ENCODE measurements around a stretch of chr22.

DNA sequence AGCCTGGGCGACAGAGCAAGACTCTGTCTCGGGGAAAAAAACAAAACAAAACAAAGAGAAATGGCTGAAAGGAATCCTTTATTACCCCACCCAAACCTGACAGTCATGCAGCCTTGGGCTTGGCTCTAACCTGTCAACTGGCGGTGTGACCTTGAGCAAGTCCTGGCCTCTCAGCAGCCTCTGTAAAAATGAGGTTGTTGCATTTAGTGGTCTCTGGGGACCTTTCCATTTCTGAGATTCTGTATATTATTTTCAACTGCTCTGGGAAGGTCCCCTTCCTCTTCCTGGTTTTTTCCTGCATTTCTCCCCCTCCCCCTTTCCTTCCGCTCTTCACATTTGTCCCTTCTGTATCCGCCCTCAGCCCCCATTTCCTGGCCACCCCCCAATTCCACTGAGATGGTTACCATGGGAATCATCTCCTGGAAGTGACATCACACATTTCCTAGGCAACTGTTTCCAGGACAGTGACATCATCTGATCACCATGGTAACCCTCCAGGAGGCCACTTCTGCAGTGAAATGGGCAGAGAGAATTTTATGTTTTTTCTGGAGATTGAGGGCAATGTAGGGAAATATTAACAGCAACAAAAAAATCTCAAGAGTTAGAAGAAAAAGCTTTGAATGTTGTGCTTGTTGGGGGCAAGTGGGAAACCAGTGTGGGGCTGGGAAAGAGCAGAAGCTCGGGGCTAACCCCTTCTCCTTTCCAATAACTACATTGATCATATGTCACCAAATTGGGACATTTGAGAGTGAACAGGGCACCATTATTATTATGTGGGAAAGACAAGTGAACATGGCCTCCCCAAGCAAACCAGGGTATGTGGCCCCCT is 19.6 kb downstream of the YWHAH start:
- PRO-cap = no peak

- PRO-cap = no peak
These were observed 26.3 kb downstream of the YWHAH start for GRCh38 chr22:31970460-31971226.

DNA sequence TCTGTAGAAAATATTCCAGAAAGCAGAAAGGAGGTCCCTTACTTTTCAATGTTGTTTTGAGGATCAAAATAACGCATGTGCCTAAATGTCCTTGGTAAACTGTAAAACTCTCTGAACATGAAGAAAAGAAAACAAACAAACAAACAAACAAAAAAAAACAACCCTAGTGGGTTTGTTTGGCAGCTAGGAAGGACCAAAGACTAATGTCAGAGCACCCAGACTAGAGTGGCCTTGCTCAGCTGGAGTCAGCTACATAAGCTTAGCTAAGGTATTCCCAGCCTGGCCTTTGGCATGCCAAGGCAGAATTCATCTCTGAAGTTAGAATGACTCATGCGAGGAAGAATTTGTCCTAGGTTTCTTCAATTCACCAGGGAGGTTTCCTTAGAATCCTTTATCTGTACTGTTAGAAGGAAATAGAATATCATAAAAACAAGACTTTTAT is 36.0 kb downstream of the SLC5A1 start:
- PRO-cap = no peak

DNA sequence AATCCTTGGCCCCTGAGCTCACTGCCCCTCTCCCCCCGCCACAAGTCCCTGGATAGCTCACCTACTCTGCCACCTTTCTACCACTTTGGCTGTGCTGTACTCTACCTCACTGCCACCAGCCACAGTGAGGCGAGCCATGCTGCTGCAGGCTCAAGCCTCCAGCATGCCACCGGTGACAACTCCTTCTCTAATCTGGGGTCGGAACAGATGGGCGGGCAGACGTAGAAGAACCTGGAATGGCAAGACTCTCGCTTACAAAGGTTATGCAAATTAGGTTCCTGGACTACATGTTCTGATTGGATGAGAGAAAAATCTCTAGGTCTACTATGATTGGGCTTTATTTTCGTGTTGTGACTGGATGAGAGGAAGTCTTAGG is 37.7 kb downstream of the C22orf42 start:
- PRO-cap = no peak

GRCh38 chr22:32175884-32176566 is 16.9 kb upstream of the C22orf42 start:
- PRO-cap = no peak

GRCh38 chr22:32204137-32204424 is 792 bp downstream of the RFPL2 start:
- PRO-cap = no peak

DNA sequence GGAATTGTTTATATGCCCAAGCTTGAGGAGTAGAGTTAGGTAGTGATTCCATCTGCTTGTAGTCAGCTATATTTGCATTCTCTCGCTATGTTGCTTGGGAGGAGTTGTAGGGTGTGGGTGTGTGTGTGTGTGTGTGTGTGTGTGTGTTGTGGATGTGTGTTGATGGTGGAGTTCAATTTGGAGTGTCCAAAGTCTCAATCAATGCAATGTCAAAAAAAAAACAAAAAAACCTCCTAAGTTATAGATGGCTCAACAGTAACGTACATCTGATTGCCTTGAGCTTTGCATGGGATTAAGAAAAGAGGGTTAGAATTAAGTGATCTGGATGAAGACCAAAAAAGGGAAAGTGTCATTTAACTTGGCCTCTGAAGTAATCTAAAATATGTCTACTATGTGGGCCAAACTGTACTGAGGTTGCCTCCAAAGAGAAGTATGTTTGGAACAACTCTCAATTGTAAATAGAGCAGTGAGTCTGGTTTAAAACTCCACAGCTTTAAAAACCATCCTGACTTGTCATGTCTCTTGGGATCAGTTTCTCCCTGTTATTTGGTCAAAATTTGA is 11.5 kb upstream of the RTCB start:
- PRO-cap = no peak

GRCh38 chr22:32476716-32477369 is 2.2 kb downstream of the FBXO7 start:
- PRO-cap = no peak

- PRO-cap = no peak
These were observed 109.3 kb downstream of the FBXO7 start for GRCh38 chr22:32583740-32584572.

DNA sequence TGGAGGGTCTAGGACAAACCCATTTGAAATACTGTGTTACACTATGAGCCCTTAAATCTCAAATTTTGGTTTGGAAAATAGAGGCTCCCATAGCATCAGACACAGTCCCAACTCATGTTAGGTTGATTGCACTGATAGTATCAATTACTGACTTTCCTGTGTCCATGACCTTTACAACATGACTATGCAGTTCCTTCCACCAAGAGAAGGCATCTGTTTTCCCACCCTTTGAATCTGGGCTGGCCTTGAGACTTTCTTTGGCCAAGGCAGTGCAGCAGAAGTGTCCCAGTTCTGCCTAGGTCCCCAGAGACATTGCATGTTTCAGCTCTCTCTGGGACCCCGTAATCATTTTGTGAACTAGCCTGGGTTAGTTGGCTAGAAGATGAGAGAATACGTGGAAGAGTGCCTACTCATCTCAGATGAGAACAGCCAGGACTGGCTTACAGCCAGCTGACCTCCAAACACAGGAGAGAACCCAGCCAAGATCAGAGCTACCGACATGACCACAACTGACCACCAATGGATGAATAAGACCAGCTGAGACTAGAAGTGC is 145.0 kb downstream of the FBXO7 start:
- PRO-cap = no peak

DNA sequence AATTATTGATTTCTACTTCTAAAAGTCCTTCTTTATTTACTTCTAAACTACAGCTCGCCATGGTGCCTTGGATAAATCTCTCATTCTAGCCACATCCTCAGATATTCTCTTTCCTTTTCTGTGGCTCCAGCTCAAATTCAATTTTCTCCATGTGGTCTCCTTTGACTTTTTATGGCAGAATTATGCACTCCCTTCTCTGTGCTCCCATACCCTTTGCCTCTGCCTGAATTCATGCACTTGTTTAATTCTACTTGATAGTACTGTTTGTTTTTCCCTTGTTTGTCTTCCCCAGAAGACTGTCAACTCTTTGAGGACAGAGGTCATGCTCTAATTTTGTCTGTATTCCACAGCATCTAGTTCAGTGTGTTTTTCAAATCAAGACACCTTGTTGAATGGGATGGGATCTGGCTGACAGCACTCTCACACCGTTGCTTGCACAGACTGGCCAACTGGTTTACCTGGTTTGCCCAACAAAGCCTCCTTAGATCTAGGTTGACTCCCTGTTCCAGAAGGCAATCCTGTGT is 121.3 kb upstream of the TIMP3 start:
- PRO-cap = no peak

DNA sequence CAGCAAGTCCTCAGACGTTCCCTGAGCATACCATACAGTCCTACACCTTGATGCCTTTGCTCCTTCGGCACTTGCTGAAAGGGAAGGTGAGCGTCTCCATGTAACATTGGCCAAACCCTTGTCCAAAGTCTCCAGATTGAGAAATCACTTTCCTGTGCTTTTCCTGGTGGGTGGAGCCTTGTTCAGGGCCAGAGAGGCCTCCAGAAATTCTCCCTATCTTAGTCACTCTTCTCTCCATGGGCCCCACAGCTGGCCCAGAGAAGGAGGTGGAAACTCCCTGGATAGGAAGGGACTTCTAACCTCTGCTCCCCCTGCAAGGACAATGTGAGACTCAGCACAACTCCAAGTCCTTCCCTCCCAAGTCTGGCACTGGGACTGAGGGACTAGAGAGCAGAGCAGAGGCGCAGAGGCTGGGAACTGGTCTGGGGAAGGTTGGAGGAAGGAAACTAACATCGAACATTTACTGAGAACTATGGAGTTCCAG is 46.8 kb upstream of the TIMP3 start:
- PRO-cap = no peak

DNA sequence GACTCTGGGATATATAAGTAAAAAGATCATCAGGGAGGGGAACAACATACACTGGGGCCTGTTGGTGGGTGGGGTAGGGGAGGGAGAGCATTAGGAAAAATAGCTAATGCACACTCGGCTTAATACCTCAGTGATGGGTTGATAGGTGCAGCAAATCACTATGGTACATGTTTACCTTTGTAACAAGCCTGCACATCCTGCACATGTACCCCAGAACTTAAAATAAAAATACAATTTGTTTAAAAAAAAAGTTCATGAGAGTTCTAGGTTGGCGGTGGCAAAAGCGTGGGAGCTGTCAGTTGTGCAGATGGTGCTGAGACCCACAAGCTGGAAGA is 40.1 kb downstream of the TIMP3 start:
- PRO-cap = no peak

DNA sequence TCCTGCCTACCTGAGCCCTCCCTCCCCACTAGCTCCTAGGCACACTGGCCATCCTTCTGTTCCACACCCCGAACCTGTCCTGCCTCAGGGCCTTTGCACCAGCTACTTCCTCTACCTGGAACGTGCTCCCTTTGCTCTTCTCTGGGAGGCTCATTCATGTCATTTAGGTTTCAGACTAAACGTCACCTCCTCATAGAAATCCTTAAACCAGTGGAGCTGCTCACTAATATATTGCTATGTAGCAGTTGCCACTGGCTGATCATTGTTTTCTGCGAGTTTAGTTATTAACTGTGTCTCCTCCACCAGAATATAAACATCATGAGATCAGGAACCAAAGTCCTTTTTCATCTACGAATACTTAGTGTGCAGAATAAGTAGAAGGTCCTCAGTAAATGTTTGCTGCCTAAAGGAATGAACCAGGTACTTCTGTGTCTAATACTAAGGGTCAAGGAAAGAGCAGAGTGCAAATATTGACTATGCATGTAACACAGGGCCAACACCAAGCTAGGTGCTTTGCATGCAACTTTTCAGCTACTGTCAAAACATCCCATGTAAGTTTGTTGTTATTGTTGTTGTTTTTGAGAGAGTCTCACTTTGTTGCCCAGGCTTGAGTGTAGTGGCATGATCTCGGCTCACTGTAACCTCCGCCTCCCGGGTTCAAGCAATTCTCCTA is 277.6 kb upstream of the SYN3 start:
- PRO-cap = no peak

- PRO-cap = no peak
These were observed 335.2 kb upstream of the SYN3 start for GRCh38 chr22:33393429-33393833.

- PRO-cap = no peak
These were observed 180.6 kb downstream of the LARGE1 start for GRCh38 chr22:33739611-33740047.

DNA sequence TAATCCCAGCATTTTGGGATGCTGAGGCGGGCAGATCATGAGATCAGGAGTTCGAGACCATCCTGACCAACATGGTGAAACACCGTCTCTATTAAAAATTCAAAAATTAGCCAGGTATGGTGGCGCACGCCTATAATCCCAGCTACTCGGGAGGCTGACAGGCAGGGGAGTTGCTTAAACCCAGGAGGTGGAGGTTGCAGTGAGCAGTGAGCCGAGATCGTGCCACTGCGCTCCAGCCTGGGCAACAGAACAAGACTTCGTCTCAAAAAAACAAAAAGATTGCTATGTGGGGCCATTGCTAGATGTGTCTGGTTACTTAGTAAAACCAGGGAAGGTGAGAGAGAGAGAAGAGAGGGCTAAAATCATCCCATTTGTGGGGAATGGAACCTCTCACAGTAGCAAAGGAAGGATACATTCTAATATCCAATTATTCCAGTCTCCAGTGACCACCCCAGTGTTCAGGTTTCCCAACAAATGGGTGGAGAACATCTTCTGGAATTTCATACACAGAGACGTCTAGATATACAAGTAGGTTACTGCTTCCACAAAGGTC is 27.9 kb upstream of the LARGE1 start:
- PRO-cap = no peak

DNA sequence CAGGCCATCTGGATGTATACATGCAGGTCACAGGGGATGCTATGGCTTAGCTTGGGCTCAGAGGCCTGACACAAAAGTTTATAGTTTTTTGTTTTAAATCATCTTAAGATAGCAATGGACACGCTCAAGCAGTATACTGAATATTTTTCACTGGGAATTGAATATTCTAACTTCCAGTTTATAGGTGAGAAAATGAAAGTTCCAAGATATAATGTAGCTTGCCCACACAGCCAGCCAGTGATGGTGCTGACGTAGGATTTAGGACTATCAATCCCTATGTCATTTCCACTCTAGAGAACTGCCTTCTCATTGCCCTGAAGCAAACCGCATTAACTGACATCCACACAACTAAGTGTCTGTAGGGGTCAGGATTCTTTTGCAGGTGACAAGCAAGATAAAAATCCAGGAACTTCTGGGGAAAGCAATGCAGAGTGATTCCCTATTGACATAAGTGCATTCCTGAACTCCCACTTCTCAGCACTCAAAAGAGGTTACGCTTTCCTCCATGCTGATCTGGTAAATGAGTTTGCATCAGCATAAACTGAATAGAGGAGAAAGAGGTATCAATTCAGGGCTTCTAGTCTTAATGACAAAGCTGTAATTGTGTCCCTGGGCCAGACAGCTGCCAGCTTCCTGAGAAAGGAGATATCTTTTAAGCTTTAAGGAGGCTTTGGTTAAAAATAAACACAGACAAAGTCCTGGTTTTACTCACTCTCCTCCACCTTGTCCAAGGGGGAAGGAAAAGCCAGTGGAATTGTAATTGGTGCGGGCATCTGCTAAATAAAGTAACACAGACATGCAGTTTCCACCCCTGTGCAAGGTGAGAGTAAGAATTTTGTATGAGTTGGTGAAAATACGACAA is 224.6 kb upstream of the ISX start:
- PRO-cap = no peak

- PRO-cap = no peak
These were observed 34.0 kb downstream of the ISX start for GRCh38 chr22:35099906-35100375.

DNA sequence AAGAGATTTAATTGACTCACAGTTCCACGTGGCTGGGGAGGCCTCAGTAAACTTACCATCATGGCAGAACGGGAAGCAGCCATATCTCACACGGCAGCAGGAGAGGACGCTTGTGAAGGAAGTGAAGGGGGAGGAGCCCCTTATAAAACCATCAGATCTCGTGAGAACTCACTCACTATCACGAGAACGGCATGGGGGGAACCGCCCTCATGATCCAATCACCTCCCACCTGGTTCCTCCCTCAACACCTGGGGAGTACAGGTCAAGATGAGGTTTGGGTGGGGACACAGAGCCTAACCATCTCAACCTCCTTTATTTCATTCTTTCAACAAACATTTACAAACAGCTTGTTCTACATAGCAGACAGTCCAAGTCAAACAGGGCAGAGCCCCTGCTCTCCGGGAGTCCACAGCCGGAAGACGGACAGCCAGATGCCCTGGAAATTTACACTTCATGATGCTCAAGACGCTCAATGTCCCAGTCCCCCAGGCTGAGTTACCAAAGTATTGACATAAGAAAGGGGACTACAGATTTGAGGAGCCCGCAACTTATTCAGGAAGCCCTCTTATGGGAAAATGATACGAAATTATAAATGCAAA is 26.3 kb upstream of the HMGXB4 start:
- PRO-cap = no peak

Data from osteocyte (in vitro differentiated cells).